ENCODE measurements around the genes TUBE1, LAMA4 and NUS1.

GRCh38 chr6:111871101-111871675 lies 2.1 kb downstream of the FYN start:
- PRO-cap, 2 experiments: no peak in any of the 2 experiments

GRCh38 chr6:111985161-111985695 lies 68.7 kb upstream of the CCN6 start:
- PRO-cap, 2 experiments: no peak in any of the 2 experiments

GRCh38 chr6:111996944-111997532 lies 56.9 kb upstream of the CCN6 start:
- PRO-cap, 2 experiments: no peak in any of the 2 experiments

DNA sequence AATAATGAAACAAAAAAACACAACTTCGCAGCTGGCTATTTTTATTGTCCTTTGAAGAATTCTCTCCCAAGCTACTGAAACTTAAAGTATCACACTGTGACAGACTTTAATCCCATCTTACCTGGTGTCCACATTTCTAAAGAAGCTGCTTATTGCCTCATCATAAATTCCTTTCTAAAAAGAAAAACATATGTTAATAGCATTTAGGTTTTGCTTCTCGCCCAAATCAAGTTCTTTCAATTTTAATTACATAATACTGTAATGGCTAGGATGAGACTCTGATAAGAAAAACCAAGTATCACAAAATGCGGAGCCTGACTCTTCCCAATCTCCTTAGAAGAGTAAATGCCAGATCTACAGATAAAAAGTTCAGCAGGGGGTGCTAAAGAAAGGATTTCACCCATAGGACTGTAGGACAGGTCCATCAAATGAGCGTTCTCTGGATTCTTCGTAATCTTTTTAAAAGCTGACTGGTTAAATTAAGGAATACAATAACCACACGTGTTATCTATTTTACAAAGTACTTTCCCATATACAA lies 778 bp downstream of the TUBE1 start:
- PRO-cap, 2 experiments: no peak in any of the 2 experiments

GRCh38 chr6:112086973-112087753 lies at the start of gene TUBE1:
Gene TUBE1, minus strand, starts transcription at chr6:112087482.
- PRO-cap, 2 experiments: peak in 2 of 2 experiments; most common plus-strand start chr6:112087684 (in 1); most common minus-strand start chr6:112087498 (in 2)

DNA sequence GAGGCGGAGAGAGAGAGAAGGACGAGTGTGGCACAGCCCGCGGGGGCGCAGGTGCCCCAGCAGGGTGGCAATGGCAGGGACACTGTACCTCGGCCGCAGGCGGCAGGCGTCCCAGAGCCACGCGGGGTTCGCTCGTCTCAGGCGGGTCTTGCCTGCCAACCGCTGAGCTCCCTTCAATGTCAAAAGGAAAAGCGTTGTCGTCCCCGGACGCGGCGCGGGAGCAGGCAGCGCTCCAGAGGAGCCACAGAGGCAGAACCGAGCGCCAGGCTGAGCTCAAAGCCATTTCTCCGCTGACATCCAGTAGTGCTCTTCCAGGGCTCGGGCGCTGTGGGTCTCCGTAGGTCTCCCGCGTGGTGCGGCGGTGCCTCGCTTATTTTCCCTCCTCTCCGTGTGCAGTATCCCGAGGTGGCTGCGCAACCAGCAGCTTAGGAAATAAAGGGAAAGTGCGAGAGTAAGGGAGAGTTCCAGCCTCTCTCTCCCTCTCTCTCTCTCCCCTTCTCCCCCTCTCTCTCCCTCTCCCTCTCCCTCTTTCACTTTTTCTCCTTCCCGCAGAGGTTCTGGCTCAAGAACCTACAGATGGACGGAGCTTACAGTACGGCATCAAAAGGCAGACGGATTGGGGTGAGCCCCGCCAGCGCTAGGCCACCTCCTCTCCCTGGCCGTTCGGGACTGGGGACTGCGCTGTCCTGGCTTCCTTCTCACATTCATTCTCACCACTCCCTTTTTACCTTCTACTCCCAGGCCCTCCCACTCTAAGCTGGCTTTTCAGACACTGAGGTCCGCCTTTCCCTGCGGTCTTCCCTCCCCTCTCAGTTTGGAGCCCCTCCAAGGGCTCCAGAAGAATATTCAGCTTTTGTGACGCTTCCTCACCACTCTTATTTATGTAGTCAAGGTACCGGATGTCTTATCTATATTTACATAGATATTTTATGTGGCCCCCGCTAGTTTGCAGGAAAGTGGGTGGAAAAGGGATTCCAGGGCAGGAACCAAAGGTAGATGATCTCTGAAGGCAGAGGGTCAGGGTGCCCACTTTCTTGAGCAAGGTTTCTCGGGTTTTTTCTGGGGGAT lies at the start of gene LAMA4:
TSS of gene LAMA4 (minus strand) at position 700 of the 1,068 bp plus-strand sequence.
- PRO-cap, 2 experiments: peak in 2 of 2 experiments; most common plus-strand start position 283 of the sequence (in 2); most common minus-strand start position 181 of the sequence (in 2)

- PRO-cap, 2 experiments: no peak in any of the 2 experiments
Measured at GRCh38 chr6:112279425-112280232, 25.3 kb upstream of the LAMA4 start.

- PRO-cap, 2 experiments: no peak in any of the 2 experiments
Measured at GRCh38 chr6:112298681-112299279, 44.4 kb upstream of the LAMA4 start.

DNA sequence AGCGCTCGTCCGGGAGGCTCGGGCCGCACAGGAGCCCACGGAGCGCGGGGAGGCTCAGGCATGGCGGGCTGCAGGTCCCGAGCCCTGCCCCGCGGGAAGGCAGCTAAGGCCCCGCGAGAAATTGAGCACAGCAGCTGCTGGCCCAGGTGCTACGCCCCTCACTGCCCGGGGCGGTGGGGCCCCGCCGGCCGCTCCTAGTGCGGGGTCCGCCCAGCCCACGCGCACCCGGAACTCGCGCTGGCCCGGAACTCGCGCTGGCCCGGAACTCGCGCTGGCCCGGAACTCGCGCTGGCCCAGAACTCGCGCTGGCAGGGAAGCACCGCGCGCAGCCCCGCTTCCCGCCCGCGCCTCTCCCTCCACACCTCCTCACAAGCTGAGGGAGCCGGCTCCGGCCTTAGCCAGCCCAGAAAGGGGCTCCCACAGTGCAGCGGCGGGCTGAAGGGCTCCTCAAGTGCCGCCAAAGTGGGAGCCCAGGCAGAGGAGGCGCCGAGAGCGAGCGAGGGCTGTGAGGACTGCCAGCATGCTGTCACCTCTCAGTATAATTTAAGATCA lies 342.4 kb downstream of the RFPL4B start:
- PRO-cap, 2 experiments: no peak in any of the 2 experiments

GRCh38 chr6:113634577-113635268 lies 222.4 kb upstream of the MARCKS start:
- PRO-cap, 2 experiments: no peak in any of the 2 experiments

GRCh38 chr6:113819287-113819714 lies 37.8 kb upstream of the MARCKS start:
- PRO-cap, 2 experiments: no peak in any of the 2 experiments

DNA sequence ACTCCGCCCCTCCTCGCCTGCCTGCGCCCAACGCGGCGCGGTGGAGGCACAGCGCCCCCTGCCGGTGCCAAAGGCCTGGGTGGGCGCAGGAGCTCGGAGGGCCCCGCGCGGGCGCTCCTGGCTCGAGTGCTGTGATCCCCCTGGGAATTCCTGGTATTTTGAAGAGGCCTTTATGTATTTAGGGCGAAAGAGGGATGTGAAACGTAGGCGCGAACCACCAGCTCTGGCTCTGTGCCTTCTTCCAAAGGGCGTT lies 1.8 kb downstream of the MARCKS start:
- PRO-cap, 2 experiments: peak in 2 of 2 experiments; most common plus-strand start position 70 of the sequence (in 2)

DNA sequence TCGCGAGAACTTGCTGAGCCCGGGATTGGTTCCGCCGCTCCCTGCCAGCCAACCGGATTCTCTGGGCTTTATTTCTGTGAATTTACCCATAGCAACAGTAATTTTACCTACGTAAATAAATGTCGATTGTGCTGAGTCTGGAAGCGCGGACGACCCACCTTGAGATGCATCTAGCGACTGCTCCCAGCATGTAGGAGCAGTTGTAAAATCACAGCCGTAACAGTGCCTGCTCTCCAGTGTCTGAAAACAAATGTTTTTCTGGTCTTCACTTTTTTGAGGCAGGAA lies 187 bp upstream of the TSPYL1 start:
- PRO-cap, 2 experiments: peak in 2 of 2 experiments; most common plus-strand start position 114 of the sequence (in 2)

DNA sequence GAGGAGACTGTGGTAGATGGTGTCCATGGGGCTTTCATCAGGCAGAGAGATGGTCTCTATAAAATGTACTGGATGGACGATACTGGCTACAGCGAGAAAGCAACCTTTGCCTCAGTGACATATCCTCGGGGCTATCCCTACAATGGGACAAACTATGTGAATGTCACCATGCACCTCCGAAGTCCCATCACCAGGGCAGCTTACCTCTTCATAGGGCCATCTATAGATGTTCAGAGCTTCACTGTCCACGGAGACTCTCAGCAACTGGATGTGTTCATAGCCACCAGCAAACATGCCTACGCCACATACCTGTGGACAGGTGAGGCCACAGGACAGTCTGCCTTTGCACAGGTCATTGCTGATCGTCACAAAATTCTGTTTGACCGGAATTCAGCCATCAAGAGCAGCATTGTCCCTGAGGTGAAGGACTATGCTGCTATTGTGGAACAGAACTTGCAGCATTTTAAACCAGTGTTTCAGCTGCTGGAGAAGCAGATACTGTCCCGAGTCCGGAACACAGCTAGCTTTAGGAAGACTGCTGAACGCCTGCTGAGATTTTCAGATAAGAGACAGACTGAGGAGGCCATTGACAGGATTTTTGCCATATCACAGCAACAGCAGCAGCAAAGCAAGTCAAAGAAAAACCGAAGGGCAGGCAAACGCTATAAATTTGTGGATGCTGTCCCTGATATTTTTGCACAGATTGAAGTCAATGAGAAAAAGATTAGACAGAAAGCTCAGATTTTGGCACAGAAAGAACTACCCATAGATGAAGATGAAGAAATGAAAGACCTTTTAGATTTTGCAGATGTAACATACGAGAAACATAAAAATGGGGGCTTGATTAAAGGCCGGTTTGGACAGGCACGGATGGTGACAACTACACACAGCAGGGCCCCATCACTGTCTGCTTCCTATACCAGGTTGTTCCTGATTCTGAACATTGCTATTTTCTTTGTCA lies 24.6 kb upstream of the CALHM6 start:
- PRO-cap, 2 experiments: no peak in any of the 2 experiments

DNA sequence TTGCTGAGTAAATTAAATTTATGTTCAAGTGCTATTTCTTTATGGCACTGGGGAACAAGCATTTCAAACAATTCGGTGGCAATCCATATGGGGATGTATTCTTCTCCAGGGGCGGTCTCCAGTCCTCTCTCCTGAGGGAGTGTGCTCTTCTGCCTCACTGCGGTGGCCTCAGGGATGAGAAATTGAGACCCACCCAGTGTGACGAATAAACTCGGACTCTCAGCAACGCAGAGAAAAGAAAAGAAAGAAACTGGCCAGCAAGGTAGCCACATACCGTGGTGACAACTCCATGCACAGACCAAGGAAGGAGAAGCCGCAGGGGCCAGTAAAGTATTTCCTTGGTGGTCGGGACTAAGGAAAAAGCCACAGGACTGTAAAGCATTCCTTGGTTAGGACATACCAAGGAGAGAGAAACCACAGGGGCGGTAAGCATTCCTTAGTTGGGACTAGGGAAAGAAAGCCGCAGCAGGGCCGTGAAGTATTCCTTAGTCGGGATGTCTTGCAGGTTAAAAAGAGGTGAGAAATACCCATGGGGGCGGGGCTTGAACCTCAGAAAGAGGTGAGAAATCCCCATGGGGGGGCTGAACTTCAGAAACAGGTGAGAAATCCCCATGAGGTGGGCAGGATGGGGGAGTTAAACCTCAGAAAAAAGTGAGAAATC lies 13.6 kb upstream of the GOPC start:
- PRO-cap, 2 experiments: no peak in any of the 2 experiments

GRCh38 chr6:117674574-117675652 lies at the start of gene NUS1:
Gene NUS1, plus strand, starts transcription at chr6:117675469.
- PRO-cap, 2 experiments: peak in 2 of 2 experiments; most common plus-strand start chr6:117675471 (in 2); most common minus-strand start chr6:117675277 (in 1)

DNA sequence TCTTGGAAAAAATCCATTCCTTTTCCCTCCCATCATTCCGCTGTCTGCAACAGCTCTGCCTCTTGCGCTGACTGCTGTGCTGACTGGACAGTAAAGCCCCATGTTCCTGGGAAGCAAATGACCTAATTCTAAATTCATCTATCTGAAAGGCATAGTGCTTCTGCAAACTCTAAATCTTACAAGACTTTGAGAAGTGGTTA lies 255.5 kb upstream of the PLN start:
- PRO-cap, 2 experiments: no peak in any of the 2 experiments

DNA sequence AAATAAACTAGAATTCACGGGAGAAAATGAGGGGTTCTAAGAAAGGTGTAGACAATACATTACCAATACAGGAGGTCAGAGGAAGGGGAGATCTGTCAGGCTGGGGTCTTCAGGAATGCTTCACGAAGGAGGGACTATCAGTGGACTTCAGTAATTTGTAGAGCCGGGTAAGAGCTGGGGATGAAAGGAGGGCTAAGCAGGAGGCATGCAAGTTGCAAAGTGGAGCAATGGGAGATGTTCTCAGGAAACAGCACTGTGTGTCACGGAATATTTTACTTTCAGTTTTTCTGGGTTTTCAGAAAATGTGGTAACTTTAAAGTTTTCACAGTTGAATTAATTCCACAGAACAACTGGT lies 12.9 kb upstream of the CEP85L start:
- PRO-cap, 2 experiments: no peak in any of the 2 experiments

DNA sequence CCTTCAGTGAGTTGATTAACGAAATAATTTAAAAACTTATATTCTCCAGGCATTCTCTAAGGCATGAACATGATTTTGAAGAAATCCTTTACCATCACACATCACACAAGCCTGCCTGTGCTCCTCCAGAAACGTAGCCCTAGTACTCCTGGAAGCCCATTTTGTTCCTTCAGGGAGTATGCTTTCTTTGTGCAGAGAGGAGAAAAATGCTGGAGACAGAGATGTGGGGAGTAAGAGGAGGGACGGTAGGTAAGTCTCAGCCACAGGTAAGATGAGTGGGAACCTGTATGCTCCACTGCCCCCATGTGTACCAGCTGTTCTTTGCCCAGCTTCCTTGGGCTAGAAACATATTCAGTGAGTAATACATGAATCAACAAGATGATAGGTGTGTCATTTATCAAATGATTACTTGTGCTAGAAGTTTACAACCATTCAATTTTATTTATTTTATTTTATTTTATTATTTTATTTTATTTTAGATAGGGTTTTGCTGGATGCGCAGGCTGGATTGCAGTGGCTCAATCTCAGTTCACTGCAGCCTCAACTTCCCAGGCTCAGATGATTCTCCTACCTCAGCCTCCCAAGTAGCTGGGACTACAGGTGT lies 13.6 kb upstream of the CEP85L start:
- PRO-cap, 2 experiments: no peak in any of the 2 experiments

DNA sequence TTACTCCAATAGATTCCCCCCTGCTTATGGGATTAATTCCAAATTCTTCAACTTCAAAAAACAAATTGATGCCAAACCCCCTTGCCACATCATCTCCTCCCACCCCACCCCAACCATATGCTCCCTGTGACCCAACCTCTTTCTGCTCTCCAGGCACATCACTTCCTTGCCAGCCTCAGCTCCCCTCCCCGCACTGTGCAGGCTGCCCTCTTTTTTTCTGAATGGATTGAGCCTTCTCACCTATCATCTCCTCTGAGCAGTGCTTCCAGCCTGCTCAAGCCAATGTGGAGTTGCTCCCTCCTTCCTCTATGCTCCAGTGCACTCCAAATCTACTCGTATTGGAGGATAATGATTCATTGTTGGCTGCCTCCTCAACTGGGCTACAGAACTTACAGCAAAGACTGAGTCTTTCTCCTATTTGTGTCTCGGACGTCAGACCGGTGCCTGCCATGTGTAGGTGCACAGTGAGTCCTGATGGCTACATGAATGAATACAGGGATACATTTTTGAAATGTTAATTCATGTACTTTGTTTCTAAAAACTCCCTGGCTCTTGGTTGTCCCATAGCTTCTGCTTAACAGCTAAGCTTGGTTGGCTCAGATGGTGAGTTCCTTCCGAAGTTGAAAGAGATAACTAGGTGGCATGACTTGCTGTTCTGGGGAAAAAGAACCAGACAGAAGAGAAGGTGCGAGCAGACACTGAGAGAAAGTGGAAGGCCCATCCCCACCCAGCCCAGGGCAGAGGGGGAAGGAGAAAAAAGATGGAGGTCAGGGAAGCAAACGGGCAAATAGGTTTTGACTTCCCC lies 93.3 kb upstream of the CEP85L start:
- PRO-cap, 2 experiments: no peak in any of the 2 experiments